Neural progenitor cell (in vitro differentiated cells): Measurements from ENCODE around the gene ATXN7L1.

- RAMPAGE, long total RNA: no peak
Observed at GRCh38 chr7:102384887-102385472, 11.2 kb upstream of the PRKRIP1 start.

DNA sequence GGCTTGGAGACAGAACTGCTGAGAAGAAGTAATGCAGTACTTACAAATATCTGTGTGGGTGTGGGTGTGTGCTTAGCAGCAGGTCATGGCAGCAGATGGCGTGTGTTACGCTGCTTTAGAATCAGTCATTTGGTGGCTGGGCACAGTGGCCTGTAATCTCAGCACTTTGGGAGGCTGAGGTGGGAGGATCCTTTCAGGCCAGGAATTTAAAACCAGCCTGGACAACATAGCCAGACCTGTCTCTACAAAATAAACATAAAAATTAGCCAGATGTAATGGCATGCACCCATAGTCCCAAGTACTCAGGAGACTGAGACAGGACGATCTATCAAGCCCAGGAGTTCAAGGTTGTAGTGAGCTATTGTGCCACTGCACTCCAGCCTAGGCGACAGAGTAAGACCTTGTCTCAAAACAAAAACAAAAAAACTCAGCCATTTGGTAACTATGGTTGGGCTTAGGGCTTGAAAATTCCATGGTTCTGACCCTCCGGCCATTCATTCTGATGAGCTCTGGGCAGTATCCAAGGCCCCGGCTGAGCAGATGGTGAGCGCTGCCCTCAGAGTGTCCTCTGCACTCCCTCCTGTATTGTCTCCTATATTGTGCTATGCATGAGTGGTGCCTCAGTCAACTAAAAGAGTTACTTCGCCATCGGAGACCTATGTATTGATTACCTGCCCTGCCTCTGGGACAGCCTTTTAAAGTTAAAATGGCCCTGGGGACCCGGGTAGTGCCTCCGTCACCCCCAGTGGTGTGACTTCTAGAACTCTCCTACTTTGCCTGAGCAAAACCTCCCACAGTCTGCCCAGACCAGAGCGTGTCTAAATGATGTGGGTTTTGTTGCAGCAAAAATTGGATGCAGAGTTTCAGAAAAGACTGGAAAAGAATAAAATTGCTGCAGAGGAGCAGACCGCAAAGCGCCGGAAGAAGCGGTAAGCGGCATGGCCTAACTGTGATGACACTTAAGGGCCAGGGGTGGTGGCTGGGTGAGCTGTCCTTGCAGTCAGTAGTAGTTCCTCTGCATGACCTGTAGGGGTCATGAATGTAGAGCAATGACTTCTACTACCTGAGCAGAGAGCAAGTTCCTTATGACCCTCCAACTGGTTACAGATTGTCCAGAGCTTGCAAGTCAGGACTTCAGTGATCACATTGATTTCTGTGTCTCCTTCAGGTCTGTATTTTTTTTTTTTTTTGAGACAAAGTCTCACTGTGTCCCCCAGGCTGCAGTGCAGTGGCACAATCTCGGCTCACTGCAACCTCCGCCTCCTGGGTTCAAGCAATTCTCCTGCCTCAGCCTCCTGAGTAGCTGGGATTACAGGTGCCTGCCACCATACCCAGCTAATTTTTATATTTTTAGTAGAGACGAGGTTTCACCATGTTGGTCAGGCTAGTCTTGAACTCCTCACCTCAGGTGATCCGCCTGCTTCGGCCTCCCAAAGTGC lies 8.1 kb downstream of the PRKRIP1 start:
- RAMPAGE, long total RNA: no peak

- RAMPAGE, long total RNA: no peak
Observed at GRCh38 chr7:102444919-102445744, 11.8 kb downstream of the ORAI2 start.

GRCh38 chr7:102744535-102744876 lies 4.3 kb upstream of the FAM185A start:
- RAMPAGE, long total RNA: no peak

DNA sequence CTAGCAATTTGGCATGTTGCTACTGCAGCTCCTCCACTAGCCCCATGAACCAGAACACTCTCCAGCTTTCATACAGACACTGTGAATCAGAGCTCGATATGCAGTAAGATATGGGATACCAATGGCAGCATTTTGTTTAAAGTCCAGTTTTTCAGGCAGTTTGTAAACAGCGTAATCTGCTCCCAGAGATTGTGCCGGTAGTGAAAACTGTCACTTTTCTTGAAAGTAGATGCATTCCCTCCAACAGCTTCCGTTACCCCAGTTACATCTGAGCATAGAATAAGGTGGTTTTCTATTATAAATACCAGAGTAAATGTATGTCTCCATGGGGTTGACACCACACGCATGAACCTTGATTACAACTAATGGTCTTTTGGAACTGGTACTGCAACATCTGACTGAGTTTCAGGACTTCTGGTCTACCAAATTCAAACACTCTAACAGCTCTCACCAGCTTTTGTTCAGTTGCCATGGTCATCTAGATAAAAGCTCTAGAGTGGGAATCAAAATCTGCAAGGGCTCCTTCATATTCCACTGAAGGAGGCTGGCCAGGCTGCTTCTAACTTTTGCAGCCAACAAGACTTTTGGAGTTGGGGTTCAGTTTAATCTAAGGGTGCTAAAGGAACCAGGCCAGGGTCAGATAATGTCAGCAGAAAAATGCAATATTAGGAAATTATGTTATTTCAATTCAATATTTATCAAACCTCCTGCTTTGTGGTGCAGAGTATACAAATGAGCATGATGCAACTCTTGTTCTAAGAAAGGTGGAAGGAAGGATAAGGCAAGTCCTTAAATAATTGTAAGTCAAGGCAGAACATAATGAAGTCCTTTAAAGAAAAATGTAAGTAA lies 14.4 kb downstream of the ARMC10 start:
- RAMPAGE, long total RNA: no peak

DNA sequence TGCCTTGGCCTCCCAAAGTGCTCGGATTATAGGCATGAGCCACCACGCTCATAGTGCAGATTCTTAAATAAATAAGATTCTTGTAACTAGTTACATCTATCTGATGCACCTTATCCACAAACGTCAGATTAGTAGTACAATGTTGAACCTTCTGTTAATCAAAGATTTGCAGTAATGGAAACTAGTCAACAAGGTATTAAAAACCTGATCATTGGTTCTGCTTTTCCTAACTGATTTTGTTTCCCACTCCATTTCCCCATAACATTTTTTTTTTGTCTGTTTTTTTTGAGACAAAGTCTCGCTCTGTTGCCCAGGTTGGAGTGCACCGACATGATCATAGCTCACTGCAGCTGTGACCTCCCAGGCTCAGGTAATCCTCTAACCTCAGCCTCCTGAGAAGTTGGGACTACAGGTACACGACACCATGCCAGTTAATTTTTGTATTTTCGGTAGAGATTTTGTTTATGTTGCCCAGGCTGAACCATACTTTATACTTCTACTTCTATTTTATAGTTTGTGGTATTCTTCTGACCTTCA lies 20.7 kb downstream of the PMPCB start:
- RAMPAGE, long total RNA: no peak

DNA sequence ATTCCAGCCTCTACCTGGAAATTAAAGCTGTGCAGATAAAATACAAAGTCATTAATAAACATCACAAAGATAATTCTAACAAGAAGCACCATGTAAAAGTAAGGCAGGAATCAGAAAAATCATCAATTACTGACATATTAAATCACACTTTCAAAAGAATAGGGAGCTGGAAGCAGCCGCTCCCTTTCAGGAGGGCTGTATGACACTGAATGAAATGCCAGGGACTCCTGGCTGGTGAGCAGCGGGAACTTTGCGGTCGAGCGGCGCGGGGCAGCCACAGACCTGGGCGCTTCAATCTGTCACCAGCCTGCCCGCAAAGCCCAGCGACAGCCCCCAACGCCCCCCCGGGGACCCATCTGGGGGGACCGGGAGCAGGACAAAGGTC lies 1.1 kb downstream of the RELN start:
- RAMPAGE, long total RNA: no peak

DNA sequence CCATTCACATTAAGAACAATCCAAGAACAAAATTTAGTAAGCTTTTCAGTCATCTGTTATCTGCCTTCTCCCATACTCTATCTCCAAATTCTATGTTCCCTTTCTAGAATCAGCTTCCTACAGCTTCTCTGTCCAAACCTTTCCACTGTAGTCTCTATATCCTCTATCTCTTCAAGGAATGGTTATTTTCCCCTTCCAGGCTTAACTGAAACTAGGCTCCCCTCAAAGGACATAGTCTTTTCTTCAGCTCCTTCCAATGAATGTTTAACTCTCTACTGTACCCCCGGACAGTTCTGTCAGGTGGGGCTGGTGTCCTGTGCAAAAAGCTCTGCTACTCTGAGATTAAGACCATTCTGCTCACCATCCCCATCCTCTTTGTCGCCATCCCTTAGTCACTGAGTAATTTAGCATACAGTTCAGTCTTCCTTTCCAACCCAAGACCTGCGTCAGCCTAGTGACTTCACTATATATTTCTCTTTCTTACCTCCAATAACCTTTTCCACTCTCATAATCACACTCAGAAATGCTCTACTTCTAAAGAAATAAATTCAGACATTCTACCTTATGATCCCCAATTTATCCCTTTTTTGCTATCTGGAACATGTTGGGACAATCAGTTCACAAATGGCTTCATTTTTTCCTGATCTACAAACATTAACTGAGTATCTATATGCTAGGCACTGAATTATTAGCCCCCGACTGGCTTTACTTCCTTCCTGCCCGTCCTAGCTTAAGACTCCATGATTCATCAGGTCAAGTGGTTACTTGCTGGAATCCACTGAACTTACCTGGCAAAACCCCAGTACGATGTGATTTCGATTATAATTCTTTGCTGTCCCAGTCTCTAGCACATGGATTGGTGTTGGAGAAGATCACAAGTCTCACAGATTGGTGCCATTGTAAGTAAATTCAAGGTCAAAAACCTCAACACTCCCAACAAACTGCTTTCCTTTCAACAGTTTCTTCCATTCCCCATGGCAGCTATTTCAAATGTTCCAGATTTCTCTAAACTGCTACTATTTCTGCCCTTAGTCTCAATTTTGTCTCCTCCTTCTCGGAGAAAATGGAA lies 77.3 kb downstream of the ORC5 start:
- RAMPAGE, long total RNA: no peak

DNA sequence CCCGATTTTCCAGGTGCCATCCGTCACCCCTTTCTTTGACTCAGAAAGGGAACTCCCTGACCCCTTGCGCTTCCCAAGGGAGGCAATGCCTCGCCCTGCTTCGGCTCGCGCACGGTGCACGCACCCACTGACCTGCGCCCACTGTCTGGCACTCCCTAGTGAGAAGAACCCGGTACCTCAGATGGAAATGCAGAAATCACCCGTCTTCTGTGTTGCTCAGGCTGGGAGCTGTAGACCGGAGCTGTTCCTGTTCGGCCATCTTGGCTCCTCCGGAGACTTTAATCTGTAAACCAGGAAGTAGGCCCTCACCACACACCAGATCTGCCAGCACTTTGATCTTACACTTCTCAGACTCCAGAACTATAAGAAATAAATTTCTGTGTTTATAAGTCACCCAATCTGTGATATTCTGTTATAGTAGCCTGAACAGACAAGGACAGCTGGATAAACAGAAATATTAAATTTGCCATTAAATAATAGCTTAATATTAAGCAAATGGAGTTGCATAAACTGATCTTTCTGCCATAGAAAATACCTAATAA lies 235.1 kb downstream of the LHFPL3 start:
- RAMPAGE, long total RNA: no peak

GRCh38 chr7:104943265-104944500 lies 70.3 kb upstream of the KMT2E start:
- RAMPAGE, long total RNA: no peak

DNA sequence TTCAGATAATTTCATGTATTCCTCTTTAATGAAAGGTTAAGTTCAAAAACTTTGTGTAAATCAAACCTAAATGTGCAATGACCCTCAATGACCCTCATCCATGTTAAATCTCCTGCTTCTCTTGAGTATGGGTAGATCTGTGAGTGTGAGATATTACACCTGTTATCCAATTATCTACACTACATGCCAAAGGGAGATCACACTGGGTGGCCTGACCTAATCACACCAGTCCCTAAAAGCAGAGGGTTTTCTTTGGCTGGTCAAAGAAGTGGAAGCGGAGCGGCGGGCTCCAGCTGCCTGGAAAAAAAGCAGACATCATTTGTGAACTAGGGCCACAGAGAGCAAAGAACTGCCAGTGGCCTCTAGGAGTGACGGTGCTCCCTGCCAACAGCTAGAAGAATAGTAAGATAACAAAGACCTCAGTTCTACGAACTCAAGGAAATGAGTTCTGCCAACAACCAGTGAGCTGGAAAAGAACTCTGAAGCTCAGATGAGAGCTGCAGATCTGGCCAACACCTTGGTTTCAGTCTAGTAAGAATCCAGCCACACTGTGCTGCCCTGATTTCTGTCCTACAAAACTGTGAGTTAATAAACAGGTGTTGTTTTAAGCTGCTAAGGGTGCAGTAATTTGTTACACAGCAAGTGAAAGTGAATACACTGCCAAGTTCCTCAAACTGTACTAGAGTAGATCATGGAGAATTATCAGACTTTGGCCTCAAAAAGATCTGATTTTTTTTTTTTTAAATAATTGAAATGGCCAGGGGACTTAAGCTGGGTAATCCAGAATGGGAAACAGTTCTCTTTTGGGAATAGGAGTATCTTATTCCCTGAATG lies 178.0 kb downstream of the SRPK2 start:
- RAMPAGE, long total RNA: no peak

- RAMPAGE, long total RNA: no peak
Observed at GRCh38 chr7:105662133-105662349, 80.7 kb upstream of the EFCAB10 start.

GRCh38 chr7:105777503-105778249 lies 98.7 kb downstream of the ATXN7L1 start:
- RAMPAGE, long total RNA: no peak

DNA sequence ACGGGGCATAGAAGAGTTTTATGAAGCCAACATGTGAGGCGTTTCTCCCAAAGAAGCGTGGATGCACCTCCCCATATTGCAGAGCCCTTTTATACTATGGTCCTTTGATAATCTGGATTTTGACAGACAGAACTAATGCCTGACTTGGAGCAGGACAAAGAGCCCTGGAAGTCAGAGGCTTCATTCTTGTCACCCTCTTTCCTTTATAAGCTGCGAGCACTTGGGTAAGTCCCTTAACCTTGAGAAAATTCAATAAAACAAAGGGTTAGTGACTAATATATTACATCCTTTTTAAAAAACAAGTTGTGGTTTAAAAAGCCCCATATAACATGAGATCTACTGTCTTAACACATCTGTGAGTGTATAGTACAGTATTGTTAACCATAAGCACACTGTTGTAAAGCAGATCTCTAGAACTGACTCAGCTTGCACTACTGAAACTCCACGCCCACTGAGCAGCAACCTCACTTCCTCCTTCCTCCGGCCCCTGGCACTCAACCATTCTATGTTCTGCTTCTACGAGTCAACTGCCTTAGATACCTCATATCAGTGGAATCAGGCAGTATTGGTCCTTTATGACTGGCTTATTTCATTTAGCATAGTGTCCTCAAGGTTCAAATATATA lies 67.3 kb downstream of the ATXN7L1 start:
- RAMPAGE, long total RNA: no peak

GRCh38 chr7:105876379-105876734 lies at the start of gene ATXN7L1:
TSS of gene ATXN7L1 (minus strand) at chr7:105876599.
- RAMPAGE, long total RNA: no peak

DNA sequence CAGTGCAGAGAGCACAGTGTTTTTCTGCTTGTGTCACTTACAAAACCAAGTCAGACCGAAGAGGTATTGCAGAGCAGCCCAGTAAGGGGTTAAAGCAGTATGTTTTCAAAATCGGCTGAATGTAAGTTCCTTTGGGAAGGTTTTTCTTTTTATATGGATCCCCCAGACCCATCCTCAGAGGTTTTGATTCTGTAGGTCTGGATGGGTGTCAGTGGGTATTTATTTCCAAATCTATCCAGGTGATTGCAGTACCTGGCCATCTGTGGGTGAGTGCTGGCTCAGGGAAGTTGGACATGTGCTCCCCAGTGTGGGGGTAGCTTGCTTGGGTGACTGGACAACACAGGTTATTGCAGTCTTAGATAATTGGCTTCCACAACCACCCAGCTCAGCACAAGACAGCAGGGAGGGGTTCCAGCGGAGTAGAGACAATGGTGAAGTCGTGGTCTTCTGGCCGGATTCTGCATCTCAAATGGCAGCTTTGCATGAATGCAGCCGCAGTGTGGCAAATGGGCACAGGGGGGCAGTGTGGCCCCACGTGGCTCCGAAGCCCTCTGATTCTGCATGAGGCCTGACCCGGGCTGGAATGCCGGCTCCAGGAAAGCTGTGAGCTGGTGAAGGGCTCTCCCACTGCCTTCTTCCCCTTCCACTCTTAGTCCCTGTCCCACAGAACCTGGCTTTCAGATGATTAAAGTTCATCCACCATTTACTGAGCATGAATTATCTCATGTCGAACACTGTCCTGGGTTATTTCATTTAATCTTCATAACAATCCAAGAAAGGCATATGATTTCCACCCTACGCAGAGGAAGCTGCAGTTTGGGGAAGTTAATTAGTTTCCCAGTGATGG lies 64.5 kb upstream of the SYPL1 start:
- RAMPAGE, long total RNA: no peak

- RAMPAGE, long total RNA: no peak
Observed at GRCh38 chr7:106219267-106219757, 65.5 kb downstream of the NAMPT start.

GRCh38 chr7:106290115-106290897 lies 5.5 kb upstream of the NAMPT start:
- RAMPAGE, long total RNA: no peak

- RAMPAGE, long total RNA: no peak
Observed at GRCh38 chr7:106329978-106330306, 45.2 kb upstream of the NAMPT start.

- RAMPAGE, long total RNA: no peak
Observed at GRCh38 chr7:106345248-106346324, 60.8 kb upstream of the NAMPT start.